Jurkat, Clone E6-1 (cell line): ENCODE measurements around the genes YARS2 and PDZRN4.

DNA sequence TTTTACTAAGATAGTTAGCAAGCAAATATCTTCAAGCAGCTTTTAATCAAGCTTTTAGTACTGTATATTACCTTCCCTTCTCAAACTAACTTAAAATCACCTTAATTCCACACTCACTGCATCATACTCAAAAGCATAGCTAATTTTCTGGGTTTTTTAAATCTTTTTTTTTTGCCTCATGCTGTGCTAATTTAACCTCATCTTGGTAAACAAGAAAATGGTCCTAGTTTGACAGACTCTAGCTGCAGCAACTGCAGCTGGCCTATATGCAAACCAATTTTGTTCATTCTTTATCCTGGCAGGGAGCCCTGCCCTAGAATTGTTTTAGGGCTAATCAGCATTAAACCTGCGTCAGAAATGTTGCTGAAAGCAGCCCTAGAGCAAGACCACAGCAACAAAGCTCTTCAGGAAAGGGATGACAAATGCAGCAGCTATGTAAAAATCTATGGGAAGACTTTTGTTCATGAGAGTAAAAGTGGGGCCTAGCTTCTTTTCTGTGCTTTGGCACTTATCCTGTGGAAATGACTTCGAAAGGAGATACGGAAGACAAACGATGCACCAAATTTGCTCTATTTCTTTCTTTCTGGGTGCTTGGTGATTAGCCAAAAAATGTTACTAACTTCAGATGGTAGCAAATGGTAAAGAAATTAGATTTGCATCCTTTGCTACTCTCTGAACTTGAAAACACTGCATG lies 72.2 kb downstream of the DENND5B start:
- RRBS: no CpG with 5 or more reads among the region's 4 CpGs

DNA sequence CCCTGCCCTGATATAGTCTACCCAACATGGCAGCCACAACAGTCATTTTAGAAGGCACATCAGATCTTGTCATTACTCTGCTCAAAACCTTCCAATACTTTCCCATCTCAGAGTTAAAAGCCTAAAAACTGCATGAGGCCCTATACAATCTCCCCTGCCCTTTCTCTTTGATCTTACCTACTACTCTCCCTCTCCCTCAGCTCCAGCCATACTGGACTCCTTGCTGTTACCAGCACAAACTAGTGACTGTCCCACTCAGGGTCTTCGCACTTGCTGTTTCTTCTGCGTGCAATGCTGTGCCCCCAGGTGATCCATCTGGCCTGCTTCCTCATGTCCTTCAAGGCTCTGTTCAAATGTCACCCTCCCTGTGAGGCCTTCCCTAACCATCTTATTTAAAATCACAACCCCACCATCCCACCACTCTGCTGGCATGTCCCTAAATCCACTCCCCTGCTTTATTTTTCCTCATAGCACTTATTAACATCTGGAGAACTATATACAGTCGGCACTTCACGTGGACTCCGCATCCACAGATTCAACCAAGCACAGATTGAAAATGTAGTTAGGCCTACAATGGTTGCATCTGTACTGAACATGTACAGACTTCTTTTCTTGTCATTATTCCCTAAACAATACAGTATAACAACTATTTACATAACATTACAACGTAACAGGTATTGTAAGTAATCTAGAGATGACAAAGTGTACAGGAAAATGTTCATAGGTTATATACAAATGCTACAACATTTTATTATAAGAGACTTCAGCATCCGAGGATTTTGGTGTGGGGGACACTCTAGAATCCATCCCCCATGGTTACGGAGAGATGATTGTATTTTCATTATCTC lies 2.8 kb downstream of the DENND5B start:
- RRBS: no CpG with 5 or more reads among the region's 8 CpGs

GRCh38 chr12:31589280-31589674 lies 1.7 kb downstream of the DENND5B start:
- RRBS: no CpG with 5 or more reads among the region's 5 CpGs

DNA sequence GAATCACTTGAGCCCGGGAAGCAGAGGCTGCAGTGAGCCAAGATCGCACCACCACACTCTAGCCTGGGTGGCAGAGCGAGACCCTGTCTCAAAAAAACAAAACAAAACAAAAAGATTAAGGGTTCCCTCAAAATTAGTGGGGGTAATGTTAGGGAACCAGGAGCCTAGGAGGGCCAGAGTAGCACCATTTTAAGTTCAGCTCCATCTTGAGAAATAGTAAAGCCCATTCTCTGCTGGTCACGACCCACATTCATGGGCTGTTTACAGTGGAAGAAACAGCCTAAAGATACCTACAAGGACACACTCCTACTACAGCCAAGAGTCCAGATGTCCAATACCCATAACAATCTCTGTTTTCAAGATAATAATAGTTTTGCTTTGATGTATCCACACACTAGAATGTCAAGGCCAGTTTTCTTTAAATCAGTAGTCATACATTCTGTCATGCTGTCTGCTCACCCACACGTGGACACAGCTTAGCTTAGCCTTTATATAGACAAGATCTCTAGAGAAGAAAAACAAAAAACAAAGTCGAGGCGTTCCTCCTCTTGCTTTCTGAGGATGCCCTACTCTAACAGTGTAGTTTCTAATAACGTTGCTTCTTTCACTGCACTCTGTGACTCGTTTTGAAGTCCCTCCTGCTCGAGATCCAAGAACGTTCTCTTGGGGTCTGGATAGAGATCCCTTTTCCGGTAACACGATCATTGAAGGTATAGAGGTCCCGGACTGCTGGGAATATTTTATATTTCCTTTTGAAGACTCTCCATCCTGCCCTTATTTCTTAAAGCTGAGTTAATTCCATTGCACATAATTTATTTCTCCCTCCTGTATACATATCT lies 17.9 kb upstream of the ETFBKMT start:
- RRBS: no CpG with 5 or more reads among the region's 14 CpGs

- RRBS: no CpG with 5 or more reads among the region's 16 CpGs
Measured at GRCh38 chr12:31989752-31990587, 30.8 kb downstream of the RESF1 start.

- RRBS: no CpG with 5 or more reads among the region's 12 CpGs
Measured at GRCh38 chr12:32107263-32107669, 619 bp downstream of the BICD1 start.

DNA sequence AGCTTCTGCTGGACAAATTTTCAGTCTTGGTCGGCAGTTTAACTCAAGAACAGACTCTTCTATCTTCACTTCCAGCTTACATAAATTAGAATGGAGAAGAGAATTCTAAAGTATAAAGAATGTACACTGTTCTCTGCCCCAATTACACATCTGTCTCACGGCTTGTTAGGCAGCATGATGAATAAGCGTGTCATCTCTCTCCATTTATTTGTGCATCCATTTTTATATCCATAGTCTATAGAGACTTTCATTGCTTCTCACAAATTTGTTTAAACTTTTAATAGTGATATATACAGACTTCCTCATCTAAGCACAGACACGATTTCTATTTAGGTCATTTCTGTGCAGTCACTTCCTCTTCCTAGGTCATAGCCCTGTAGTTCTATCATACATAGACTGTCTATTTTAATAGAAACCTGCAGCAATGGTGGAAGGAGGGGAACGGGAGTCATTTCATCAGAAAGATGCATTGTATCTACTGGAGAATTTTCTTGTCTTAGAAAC lies 133.5 kb upstream of the FGD4 start:
- RRBS: no CpG with 5 or more reads among the region's 5 CpGs

DNA sequence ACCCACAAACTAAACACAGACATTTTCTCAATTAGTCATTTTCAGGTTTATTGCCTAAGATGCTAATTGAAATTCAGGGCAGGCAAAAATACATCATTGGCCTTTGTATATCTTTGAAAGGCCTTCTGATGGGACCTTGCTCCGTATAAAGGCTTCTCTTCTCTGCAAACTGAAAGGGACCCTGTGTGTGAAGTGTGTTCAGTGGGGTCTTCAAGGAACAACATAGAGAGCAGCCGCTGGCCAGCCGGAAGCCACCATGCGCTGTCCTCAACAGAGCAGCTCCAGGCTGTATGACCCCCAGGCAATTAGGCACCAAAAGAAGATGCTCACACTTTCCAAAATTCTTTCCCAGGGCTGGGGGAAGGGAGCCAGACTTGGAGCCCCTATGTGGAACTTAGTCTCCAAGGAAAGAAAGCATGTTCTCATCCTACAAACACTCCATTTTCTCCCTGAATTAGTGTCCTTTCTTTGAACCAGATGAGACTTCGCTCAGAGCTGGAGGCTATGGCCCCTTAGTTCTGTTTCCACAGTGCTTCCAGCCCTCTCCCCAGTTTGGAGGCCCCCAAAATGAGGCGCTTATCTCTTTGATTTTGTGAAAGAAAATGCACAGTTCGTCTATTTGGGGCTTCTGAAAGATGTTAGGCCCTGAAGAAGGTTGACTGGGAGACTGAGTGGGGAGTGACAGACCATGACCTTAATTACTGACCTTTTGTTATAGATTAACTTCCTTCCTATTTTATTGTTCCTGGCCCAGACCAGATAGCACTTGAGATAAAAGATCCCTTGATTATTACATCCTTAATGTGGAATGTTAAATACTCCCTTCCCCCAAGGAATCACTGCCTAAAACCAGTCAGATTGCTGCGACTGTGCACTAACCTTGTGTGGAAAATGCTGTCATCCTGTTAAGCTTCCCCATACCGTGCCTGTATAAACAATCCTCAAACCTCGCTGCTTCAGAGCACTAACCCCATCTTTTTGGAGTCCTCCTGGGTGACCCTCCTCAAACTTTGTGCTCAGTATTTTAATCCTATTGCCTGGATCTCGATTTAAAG lies 128.3 kb upstream of the FGD4 start:
- RRBS: no CpG with 5 or more reads among the region's 11 CpGs

- RRBS: no CpG with 5 or more reads among the region's 11 CpGs
Measured at GRCh38 chr12:32305599-32306250, 93.6 kb upstream of the FGD4 start.

DNA sequence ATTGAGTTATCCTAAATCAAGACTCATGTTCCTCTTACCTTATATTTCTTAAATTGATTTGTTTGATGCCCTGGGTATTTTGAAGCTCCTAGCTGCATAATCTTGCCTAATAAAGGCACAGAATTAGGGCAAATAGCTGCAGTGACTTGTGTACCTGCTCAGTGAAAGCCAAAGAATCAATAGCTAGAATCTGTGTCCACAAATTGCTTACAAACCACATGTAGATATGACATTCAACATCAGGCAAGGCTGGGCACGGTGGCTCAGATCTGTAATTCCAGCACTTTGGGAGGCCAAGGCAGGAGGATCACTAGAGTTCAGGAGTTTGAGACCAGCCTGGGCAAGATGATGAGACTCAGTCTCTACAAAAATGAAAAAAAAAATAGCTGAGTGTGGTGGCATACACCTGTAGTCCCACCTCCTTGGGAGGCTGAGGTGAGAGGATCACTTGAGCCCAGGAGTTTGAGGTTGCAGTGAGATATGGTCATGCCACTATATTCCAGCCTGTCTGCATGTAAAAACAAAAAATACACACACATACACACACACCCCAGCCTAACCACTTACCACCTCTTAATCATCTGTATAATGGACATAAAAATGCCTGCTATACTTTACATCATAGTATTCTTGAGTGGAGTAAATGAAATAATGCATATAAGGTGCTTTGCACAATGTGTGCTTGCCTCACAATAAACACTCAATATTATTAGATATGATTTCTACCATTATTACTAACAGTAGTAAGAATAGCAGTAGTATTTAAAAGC lies 132.0 kb upstream of the DNM1L start:
- RRBS: no CpG with 5 or more reads among the region's 1 CpG

GRCh38 chr12:32568282-32568552 lies 110.9 kb upstream of the DNM1L start:
- RRBS: no CpG with 5 or more reads among the region's 1 CpG

DNA sequence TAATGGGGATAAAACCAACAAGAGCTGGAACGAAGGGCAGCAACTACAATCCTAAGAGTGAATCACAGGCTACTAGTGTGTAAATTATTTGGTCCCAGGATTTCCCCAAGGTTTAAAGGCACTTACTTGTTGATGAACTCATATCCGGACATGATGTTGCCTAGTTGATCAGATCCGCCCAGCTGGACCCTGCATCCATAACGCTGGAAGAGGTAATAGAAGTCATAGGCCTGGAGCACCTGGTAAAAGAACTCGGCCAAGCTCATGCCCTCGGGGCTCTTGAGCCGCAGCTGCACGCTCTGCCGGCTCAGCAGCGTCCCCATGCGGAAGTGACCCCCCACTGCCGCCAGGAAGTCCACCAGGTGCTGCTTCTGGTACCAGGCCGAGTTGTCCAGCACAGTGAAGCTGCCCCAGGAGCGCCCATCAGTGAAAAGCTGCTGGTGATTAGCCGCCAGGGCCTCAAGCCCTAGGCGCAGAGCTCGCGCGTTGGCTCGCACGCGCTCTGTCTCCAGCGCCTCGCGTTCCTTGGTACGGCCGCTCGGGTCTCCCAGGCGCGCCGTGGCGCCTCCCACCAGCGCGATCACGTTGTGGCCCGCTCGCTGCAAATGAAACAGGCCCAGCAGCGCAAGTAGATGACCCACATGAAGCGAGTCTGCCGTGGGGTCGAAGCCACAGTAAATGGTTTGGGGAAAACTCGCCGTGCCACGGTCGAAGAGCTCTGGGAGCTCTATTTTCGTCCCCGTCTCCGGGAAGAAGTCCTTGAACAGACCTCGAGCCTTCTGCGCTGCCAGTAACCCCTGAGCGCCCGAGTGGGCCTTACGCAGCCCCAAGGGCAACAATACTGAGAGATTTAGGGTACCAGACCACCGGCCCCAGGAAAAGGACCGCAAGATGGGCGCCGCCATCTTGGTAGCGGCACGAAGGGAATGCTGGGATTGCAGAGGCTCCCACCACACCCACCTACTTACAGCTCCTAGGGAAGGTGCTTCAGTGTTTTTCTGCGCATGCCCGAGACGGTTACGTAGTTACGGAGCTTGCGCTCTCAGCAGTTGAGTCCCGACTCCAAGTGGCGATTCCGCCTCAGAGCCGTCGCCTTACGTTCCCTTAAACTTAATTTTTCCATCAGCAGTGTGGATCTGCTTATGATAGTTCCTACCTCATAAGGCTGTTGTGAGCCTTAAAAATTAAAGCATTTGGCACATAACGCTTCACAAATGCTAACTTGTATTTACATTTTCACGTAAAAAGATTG lies at the start of gene YARS2:
Gene YARS2, minus strand, starts transcription at position 928 of the 1,252 bp plus-strand sequence.
- RRBS: no CpG with 5 or more reads among the region's 73 CpGs

DNA sequence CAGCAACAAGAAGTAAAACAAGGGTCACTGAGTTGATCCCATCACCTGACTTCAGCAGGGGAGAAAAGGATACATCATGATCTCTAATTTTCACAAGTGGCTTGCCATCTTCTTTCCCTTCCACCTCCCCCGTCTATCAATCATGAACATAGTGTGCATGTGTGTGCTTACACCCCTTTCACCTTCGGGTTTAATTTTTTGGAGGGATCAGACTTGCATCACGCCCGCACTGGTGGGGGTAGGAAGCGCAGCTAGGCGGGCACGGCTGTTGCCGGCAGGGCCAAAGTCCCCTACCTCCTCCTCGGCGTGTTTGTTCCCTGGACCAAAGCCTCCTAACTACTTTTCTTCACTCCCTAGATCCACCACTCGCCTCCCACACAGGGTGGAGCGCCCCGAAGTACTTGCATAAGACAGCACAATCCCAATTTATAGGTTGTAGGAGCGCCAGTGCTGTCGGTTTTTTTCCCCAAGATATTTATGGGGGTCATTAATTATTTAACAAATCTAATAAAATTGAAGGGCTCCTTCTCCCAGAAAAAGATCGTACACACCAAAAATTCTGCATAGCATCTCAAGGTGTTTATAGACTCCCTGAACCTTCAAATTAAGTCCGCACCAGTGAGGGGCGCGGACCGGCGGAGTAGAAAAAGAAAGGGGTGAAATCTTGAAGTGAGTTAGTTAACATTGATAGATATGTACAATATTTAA lies 832 bp downstream of the PKP2 start:
- RRBS: no CpG with 5 or more reads among the region's 21 CpGs

GRCh38 chr12:33438706-33439394 lies 769 bp downstream of the SYT10 start:
- RRBS: 85% methylated on average over 34 of the region's 61 CpGs

DNA sequence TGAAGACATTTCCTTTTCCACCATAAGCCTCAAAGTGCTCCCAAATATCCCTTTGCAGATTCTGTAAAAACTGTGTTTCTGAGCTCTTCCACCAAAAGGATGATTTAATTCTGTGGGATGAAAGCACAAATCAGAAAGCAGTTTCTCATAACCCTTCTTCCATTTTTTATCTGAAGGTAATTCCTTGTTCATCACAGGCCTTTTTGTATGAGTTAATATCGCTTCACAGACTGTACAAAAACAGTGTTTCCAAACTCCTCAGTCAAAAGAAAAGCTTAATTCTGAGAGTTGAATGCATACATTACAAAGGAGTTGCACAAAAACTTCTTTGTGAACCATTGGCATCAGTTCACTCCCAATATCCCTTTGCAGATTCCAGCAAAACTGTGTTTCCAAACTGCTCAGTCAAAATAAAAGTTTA lies 408.7 kb upstream of the ALG10B start:
- RRBS: no CpG with 5 or more reads among the region's 1 CpG

DNA sequence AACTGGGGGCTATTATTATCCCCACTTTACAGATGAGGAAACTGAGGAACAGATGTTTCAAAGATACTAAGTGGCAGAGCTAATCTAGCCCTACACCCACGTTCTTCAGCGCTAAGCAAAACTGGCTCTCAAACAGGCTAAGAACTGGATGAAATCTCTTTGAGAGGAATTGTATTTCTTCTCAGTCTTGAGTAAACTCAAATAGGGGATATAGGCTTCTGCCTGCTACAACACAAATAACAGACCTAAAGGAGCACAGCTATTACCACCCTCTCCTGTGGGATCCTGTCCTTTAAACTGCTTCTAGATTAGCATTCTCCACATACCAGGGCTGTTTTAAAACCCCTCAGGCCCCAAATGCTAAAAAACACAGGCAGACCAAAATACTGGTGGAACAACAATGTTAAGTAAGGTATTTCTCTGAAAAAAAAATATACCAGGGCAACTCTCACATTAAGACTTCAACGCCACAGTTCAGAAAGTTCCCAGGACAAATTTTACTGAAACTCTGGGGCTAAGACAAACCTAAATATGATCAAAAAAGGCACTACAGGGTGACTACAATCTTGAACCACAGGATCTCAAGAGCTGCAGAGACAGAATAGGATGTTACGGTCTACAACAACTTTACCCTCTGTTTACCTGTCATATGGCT lies 7.4 kb downstream of the CPNE8 start:
- RRBS: no CpG with 5 or more reads among the region's 4 CpGs

- RRBS: 91% methylated on average over 10 of the region's 104 CpGs
Measured at GRCh38 chr12:41187906-41189052, at the start of gene PDZRN4. PDZRN4 (plus strand) TSS chr12:41188320.

- RRBS: no CpG with 5 or more reads among the region's 10 CpGs
Measured at GRCh38 chr12:41280594-41281347, 92.7 kb downstream of the PDZRN4 start.

DNA sequence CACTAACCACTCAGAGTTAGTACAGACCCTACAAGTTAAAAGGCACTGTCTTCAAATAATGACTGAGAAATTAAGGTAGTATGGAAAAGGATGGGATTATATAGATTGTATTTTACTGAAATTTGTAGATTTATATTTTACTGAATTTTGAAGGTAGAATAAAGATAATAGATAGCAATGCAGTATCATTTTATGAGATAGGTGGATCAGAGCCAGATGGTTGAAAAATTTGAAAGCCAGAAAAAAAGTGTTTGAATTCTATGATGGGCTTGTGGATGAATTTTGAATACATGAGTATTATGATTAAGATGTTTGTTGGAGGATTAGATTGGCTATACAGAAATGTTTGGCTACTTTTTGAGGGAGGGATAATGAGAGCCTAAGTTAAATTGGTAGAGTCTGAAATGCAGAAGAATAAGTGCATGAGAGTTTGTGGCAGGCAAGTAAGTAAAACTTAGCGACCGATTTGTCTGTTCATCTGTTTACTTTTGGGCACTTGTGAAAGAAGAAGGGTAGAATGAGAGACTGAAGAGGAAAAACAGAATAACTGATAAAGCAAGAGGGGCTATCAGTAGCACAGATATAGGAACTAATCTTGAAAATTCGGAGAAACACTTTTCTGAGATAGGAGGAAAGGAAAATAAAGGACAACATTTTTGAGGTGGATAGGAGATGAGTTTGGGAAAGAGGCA lies 90.9 kb downstream of the PPHLN1 start:
- RRBS: no CpG with 5 or more reads among the region's 3 CpGs

DNA sequence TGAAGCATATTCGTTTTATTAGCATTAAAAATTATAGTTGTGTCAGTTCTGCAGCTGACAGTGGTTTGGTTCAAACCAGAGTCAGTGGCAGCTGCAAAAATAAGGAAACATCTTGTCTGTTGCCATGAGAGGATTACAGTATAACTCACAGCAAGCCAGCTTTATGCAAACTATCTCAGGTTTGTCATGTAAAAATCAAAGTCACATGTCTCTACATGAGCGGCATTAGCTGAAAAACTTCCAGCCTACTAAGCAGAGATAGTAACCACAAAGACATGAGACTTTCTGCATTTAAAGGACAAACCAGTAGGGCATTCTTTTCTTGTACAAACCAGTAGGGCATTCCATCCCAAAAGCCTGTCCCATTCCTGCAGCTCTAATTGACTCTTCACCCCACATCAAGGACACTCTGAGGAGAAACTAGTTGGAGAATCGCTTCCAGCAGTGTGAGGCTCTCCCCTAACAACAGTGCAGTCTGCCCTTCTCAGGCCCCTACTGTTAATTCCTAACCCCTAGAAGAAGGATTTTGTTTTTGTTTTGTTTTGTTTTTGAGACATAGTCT lies 279.7 kb downstream of the ADAMTS20 start:
- RRBS: no CpG with 5 or more reads among the region's 3 CpGs